Vein endothelial cell (primary cell): ENCODE data around the gene HAO1.

DNA sequence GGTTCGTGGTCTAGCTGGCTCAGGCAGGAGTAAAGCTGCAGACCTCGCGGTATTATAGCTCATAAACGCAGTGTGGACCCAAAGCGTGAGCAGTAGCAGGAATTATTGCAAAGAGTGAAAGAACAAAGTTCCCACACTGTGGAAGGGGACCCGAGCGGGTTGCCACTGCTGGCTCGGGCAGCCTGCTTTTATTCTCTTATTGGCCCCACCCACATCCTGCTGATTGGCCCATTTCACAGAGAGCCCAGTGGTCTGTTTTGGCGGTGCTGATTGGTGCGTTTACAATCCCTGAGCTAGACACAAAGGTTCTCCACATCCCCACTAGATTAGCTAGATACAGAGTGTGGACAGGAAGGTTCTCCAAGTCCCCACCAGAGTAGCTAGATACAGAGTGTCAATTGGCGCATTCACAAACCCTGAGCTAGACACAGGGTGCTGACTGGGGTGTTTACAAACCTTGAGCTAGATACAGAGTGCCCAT is 137.3 kb downstream of the HAO1 start:
- CAGE, long polyA plus RNA, result no peak

GRCh38 chr20:7940101-7940804 is at the start of gene HAO1:
TSS of gene HAO1 (minus strand) at chr20:7940458.
- CAGE, long polyA plus RNA, result no peak

GRCh38 chr20:8214010-8214625 is 82.1 kb downstream of the PLCB1 start:
- CAGE, long polyA plus RNA, result no peak

DNA sequence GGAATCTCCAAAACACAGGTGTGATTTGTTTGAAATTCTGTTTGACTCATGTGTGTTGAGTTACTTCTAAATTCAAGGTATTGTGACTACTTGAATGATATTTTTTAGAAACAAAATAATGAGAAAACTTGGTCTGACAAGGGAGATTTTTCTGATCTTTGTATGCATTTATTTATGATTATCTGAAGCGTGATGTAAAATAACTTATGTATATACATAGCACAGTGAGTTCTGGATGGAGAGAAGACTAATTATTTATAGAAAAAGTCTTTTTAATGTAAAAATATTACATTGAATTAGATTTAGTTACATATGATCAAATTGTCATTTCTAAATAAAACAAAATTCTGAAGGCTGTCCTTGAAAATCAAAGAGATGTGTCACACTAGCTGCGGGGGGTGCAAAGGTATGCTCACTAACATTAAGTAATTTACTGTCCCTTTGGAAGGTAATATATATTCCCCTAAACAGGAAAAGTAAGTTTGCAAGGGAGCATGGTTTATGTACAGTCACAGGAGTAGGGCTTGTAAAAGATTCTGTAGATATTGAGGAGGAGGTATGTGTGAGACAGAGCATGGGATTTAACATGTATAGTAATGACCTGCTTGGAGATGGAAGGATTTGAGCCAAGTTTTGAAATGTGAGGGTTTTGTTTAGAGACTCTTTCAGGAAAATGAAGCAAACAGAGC is 284.2 kb downstream of the PLCB1 start:
- CAGE, long polyA plus RNA, result no peak

DNA sequence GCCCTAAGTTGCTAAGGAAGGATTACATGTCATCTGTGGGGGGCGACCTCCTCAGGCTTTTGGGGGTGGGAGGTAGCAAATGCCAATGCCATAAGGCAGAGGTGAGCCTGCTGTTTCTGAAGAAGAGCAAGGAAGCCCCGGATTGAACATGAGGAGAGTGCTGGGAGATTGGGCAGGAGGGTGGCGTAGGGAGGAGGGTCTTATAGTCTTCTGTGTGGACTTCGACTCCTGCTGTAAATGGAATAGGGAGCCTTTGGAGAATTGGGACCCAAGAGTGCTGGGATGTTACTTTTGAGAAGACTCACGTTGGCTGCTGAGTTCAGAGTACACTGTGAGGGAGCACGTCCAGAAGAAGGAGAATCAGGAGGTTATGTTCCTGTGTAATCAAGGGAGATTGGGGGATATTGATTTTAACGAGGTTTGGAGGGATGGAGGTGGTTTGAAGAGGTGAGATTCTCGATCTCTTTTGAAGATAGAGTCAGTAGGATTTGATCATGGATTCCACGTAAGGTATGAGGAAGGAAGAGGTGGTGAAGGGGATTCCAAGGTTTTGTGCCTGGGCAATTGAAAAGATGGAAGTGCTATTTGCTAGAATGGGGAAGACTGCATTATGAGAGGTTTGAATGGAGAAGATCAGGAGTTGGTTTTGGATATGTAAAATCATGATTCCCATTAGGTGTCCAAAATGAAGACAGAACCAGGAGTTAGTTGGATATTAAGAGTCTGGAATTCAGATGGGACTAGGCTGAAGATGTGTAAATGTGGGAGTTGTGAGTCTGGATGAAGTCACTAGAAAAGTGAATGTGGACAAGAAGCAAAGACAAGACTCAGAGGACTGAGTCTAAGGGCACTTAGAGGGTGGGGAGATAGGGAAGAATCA is 38.8 kb downstream of the PLCB4 start:
- CAGE, long polyA plus RNA, result no peak

DNA sequence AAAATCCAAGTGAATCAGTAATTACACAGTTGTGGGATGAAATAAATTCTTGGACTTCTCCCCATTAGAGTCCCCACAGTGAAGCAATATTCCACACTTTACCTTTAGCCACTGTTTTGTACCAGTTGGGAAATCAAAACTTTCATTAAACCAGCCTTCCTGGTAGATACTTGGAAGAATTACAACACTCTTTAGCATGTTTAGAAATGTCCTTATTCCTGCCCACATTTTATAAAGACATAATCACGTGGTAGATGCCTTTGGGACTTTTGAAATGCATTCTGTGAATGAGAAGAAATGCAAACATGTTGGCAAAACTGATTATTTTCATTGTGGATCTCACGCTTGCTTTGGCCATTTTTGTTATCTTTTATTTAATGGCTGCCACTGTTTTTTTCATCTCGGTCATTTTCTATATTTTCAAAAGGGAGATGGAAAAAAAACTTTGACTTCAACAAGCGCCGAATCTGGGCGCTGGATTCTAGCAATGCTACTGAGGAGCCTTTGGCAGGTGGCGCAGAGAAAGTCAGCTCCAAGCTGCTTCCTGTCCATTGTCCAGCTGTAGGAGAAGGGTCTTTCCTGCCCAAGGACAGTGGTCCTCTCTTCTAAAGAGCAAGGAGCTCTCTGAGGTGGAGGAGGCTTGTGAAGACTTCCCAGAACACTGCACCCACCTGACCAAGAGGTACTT is 48.8 kb upstream of the ANKEF1 start:
- CAGE, long polyA plus RNA, result no peak

DNA sequence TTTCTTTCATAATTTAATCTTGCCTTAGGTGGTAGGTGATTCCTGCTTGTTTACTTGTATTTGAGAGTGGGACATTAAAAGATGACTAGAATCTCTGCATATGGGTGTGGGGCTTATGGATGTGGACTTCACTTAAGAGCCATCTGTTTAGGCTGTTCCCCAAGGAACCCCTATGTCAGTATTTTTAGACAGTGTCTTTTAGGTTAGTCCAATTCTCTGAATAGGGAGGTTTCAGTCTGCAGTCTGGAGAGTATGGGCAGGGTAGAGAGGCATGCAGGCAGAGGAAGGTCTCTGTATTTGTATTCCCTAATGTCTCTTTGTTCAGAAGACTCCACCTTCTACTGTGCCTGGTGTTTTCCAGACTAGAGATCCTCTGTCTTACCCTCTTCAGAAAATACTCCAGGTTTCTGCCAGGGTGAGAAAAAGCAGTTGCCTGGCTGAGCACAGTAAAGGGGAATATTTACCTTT is 19.1 kb downstream of the SLX4IP start:
- CAGE, long polyA plus RNA, result no peak

- CAGE, long polyA plus RNA, result no peak
Measured at GRCh38 chr20:10501276-10502057, 66.4 kb downstream of the SLX4IP start.

GRCh38 chr20:10508370-10509410 is 73.6 kb downstream of the SLX4IP start:
- CAGE, long polyA plus RNA, result no peak

DNA sequence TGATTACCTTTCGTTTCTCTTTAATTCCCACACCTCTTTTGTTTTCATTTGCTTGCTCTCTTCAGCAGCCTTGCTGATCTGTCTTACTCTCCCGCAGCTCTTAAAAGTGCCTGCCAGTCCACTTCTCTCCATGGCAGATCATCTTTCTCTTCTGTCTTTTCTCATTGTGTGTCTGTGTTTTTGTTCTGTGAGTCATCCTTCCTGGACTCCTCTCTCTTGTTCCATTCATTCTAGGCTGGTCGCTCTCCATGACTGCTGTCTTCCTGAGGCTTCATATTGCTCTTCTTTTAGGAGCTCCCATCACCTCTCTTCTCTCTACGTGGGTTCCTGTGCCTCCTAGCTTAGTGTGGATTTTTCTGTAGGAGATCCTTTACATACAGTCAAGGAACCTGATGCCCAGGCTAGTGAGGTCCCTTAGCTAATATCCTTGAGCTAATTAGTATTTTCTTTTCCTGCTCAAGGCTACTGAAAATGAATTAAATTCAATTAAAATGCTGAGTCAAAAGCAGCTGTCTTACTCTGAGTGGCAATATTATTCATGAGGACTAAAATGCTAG is 86.1 kb downstream of the SLX4IP start:
- CAGE, long polyA plus RNA, result no peak

DNA sequence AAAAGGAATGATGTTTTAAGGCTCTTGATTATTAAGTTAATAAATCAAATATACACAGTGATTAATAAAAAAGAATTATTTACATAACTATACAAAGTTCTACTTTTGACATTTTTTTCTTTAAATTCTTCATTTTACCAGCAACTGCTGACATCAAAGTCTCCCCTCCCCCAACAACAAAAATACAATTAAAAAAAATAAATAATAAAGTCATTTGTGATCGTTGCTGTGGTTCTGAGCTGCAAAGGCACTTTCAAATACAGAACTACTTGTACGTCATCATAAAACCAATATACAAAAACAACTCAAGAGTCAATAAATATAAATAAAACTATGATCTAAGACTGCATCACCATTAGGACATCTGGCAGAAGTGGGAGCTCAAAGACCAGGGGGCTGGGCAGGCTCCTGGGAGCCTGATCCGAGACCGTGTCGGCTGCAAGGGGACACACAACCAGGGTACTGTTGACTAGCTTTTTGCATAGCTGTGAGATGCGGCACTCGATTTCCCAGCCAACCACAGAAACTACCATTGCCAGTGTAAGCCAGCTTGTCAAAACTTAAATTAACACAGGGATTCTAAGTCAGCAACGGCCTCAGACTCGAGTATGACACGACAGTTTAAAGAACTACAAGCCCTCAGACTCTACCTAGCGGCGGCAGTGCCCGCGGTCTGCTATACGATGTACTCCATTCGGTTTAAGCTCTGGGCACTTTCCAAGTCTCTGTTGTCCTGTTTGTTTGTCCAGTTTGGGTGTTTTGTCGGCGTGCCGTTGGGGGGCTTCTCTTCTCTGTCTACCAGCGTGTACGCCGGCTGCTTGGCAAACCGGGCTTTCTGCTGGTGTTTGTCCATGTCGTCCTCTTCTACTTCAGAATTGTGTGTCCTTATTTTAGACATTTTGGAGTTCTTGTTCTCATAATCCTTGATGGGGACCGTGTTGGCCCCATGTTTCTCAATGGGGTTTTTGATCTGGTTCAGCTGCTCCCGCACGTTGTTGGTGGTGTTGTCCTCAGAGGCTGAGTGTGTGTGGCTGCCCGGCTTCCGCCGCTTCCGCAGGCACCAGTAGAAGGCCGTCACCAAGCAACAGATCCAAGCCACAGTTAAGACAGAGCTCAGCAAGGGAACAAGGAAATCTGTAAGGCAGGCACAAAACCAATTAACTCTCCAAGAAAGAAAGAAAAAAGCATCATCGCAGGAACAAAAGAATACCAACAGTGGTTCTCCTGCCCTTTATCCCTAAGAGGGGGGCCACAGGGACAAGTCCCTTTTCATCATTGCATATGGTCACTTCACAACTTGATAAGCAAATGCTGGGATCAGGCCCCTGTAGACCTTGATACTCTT is 34.5 kb downstream of the JAG1 start:
- CAGE, long polyA plus RNA, result no peak

GRCh38 chr20:10654194-10655114 is 19.3 kb downstream of the JAG1 start:
- CAGE, long polyA plus RNA, result no peak

DNA sequence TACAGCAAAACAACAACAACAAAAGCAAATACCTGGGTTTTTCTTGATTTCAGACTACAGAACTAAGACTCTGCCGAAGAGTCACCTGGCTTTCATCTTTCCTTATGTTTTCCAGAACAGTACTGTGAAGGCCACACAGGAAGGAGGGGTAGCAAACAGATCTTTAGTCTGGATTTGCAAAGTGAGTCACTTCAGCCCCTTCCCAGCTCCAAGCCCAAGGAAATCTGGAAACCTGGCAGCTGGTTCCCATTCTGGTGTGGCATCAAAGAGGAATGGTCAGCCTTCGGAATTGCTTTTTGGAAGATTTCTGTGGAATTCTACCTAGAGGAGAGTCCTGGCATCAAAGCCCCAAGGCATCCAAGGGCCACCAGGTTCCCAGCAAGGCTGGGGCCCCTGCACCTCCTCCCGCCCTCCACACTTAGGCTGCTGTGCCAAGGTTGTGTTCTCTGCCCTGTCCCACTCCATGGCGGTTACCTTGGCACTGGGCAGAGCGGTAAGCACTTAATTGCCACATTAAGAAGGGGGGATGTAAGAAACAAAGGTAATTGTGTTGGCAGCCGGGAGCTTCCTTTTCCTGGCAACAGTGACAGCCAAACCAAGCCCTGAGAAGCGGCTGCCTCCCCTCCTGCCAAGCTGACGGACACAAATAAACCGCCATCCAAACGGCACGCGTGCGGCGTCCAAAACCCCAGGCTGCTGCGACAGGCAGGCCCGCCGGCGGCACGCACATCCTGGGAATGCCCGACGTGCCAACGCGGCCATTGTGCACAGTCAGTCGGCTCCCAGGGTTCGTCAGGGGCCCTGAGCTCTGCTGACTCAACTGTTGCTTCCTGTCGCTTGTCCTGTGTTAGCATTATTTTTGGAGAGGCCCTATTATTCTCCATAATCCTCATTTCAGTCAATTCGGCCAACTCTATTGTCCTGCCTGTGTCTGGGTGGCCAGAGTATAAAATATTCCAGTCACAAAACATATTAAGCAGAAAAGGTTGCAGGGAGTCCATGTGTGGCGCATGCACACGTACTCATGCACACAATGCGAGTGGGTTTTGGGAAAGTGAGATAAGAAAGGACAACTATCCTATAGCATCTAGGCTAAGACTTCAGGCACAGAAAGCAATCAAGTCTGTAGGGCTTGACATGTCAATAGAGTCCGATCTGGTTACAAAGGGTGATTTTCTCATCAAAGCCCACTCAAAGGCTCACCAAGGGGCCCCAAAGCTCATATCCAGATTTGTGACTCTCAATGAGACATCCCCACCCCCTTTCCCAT is 6.8 kb downstream of the JAG1 start:
- CAGE, long polyA plus RNA, result no peak

DNA sequence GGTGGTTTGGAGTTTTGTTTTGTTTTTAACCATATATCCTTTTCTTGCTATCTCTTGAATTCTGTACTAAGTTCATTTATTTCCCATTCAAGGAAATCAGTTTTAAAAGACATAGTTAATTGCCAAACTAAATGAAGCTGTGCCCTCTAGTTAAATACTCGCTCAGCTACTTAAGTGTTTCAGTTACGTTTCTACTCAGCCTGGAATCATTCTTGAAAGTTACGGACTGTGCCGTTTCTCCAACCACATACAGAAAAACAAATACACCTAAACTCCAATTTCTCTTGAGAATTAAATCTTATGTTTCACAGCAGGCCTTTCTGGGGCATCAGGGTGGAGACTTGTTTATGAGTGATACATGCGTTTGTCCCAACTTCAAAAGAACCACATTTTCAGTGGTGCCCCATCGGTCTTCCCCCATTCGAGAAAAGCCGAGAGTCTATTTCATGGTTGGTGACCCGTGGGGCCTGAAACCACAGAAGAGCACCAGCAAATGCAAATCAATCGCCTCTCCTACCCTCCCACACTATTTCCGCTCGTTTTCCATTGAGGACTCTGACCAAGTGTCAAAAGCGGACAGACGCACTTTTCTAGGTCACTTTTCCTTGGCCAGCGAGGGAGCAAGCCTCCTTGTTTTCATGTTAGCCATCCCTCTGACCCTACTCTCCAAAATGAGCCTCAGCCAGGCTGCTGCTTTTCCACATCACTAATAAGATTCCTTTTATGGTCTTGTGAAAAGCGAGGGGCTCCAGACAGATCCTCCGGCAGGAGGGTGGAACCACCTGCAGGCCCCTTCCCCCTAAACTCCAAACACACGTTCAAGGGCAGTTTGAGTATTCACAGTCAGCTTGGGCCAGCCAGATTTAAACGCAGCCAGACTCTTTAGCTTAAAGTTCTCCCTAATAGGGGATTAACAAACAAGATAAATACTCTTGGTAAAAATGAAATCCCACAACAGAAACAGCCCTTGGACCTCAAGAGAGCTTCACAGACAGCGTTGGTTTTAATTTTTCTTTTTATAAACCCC is 3.1 kb downstream of the JAG1 start:
- CAGE, long polyA plus RNA, result no peak

DNA sequence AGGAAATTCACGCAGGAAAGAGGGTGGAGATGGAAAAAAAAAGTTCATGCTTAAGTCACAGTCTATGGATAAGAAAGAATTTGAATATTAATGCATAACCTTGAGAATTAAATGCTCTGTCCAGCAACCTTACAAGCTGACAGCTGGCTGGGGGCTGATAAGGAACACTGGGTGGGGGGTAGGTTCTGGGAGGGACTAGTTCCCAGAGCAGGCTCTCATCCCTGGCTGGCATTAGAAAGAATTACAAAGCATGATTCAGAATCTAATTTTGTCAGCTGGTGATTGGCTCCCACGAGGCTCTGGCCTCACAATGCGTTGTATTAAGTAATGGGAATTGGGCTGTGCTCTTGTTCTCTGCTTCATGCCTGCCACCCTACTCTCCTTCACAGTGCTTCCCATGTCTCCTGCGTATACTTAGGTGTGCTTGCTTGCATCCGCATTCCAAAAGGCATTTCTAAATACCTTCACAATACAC is 434.3 kb upstream of the JAG1 start:
- CAGE, long polyA plus RNA, result no peak

- CAGE, long polyA plus RNA, result no peak
Measured at GRCh38 chr20:11229529-11229944, 555.7 kb upstream of the JAG1 start.

DNA sequence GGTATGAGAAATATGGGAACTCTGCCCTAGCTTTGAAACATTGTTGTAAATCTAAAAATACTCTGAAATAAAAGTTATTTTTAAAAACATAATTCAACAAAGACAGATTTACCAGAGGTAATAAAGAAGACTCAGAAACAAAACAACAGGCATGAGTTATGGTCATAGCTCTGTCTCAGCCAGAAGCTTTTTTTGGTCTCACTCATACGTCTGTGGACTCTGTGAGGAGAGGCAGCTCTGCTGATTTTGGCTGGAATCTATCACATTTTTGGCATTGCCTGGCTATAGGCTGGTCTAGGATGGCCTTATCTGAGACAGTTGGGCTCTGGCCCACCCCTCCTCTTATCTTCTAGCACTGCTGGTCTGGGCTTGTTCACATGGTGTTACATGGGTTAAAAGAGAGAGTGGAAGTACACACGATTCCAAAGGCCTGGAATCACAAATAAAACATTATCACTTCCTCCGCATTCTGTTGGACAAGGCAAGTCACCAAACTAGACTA is 514.0 kb upstream of the BTBD3 start:
- CAGE, long polyA plus RNA, result no peak

DNA sequence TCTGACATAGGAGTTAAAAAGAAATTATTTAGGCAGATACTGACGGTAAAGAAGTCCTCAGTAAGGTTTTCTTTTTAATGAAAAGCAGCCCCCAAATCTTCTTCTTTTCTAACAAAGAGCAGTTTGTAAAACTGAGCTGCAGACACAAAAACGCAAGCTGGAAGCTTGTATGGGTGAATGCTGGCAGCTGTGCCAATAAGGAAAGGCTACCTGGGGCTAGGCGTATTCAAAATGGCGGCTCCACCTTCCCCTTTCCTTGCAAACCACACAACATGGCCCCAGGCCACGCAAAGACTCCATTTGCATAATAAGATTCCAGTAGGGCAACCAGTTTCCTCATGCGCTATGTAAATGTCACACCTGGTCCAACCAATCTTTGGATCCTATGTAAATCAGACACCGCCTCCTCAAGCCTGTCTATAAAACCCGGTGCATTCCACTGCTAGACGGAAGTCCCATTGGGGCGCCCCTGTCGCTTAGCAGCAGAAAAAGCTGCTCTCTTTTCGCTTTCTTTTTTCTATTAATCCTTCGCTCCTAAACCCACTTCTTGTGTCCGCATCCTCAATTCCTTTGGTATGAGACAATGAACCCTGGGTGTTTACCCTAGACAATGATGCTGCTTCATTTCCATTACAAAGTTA is 505.9 kb upstream of the BTBD3 start:
- CAGE, long polyA plus RNA, result no peak

- CAGE, long polyA plus RNA, result no peak
Measured at GRCh38 chr20:12753716-12754455, 254.9 kb upstream of the SPTLC3 start.

GRCh38 chr20:13009613-13010685 is 1.2 kb downstream of the SPTLC3 start:
- CAGE, long polyA plus RNA, result no peak